ENCODE results near the gene MRGPRF.

GRCh38 chr11:68704814-68705501 is 20.6 kb downstream of the GAL start:
- PRO-cap = no peak

DNA sequence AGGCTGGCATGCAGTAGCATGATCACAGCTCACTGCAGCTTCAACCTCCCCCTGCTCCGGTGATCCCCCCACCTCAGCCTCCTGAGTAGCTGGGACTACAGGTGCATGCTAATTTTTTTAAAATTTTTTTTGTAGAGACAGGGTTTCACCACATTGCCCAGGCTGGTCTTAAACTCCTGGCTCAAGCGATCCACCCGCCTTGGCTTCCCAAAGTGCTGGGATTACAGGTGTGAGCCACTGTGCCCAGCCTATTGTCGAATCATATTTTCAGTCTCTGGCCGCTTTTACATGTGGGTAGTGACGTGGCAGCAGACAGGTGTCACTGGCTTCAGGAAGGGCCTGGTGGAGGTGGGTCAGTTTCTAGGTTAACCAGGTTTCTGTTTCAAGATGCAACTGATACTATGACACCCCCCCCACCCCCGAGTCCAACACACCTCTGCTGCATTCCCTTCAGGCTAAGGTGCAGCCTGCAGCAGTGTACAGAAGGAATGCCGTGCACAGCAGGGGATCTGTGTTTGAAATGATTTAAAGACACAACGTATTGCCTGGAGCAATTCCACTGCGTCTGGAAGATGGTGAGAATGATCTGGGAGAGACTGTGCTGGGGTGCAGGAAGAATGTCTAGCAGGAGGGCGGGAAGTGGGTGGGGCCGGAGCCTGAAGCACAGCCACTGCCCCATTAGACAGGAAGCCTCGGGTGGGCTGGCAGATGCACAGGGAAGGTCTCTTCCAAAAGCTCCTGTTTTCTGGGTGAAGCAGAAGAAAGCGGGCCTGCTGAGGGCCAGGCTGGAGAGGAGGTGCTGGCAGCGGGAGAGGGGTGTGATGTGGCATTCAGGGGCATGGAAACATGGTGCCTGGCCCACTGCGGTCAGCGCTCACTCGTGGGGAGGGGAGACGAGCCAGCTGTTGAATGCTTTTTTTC is 11.8 kb upstream of the TESMIN start:
- PRO-cap = no peak

DNA sequence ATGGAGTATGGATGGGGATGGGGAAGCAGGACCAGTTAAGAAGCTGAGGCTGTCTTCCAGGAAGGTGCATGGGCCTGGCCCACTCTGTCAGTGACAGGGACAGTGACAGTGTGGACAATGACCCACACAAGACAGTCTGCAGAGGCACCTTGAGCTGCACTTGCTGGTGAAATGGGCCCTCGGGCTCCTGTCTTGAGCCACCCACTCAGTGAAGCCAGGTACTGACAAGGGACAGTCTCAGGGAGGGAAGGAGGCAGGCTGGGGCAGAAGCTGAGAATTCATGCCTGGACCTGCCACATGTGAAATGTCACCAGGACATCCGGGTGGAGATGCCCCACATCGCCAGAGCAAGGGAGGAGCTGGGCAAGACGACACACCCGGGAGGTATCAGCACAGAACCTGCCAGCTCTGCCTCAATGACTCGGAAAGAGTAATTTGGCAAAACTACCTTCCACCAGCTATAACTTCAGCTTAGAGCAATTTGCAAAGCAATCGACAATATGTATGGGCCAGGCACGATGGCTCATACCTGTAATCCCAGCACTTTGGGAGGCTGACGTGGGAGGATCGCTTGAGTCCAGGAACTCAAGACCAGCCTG is 23.5 kb downstream of the CPT1A start:
- PRO-cap = no peak

- PRO-cap = unidirectional peak, plus-strand start at chr11:68843179
Observed at GRCh38 chr11:68842844-68843636, 1.3 kb upstream of the CPT1A start.

DNA sequence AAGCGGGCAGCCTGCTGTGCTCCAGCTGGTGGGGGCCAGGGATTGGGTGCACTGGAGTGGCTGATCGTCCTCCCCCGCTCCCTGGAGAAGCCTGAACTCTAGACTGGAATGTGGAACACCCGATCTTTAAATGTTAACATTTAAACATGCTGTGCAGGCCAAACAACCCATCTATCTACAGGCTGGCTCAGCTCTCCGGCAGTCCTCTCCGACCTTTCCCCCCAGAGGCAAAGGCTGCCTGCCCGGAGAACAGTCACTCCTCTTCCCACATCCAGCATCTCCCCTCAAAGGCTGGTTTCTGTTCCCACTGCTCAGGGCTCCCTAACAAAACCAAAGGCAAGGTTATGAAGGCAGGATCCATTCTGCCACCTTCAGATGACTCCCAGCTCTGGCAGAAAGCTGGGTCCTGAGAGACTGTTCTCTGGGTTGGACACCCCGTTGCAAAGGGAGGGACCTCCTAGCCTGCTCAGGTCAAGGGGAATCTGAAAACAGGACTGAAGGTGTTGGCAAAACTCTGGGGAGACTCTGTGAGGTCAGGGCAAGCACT is 4.9 kb downstream of the MRGPRF start:
- PRO-cap = bidirectional peak, plus-strand start at position 374 of the sequence, minus-strand start at position 128 of the sequence

DNA sequence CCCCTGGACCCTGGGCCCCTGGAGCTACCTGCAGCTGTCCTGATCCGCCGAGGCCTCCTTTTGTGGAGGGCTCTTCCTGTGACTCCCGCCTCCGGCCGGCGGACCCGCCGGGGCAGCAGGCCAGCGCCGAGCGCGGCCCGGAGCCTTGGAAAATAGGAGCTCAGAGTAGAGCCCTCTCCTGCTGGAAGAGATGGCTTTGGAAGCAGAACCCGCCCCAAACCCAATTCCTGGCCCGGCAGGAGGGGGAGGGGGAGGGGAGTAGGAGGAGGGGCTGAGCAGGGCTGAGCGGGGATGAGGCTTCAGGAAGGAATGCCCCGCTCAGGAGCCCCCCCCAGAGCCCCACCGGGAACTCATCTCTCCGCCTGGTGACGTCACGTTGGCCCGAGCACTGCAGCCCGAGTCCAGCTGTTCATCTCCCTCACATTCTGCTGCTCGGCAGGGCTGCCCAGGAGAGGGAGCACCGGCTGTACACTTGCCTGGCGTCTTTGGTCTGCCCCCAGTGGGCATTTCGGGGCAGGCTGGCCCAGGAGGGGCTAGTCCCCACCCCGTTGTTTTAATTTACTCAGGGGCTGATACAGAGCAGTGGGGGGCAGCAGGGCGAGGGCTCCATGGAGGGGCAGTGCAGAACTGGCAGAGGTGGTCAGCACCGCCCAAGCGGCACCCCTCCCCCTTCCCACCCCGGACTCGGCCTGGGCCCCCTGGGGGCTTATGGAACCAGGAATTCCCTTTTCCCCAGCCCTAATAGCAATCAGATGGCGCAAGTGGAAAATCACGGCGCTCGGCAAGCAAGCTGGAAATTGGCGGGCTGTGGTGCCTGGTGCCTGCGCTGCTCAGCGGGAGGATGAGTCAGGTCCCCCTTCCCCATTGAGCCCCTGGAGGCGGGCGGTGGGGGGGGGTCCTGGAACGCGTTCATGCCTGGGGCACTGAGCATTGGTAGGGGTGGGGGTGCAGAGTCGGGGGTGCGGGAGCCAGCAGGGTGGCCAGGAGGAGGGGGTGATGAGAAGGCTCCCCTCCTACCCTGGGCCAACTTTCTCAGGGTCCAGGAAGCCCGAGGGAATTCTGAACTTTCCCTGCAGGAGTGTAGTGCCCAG is at the start of gene MRGPRF:
TSS of gene MRGPRF (minus strand) at position 192 of the 1,091 bp plus-strand sequence.
- PRO-cap = unidirectional peak, minus-strand start at position 62 of the sequence; bidirectional peak, plus-strand start at position 412 of the sequence, minus-strand start at position 153 of the sequence; bidirectional peak, plus-strand start at position 788 of the sequence, minus-strand start at position 629 of the sequence

- PRO-cap = no peak
Observed at GRCh38 chr11:69153889-69154215, 1.9 kb upstream of the SMIM38 start.

DNA sequence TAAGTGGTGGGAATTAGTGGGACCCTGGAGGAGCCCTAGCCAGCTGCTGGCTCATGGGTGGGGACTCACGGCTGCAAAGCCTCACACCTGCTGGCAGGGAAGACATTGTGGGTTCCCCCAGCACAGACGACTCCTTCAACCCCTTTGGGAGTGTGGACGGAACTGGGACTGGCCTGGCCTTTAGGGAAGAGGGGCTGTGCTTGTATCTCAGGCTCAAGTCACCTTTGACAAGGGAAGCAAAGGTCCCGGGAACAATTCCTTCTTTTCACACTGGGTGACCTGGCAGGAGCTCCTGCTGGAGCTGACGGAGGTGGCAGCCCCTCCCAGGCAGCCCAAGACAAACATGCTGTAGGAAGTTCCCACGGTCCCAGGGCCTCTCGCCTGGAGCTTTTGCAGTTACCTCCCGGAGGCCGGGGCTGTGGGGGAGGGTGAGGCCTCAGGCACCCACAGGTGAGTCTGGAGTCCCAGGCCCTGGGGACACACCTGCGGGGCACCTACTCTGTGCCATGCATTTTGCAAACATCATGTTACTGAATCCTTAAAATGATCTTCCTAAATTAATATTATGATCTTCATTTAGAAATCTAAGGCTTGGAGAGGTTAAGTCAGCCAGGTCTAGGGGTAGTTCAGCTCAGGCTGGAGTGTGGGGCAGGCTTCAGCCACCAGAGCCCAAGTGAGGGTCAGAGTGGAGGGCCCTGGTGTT is 15.9 kb upstream of the MYEOV start:
- PRO-cap = no peak

DNA sequence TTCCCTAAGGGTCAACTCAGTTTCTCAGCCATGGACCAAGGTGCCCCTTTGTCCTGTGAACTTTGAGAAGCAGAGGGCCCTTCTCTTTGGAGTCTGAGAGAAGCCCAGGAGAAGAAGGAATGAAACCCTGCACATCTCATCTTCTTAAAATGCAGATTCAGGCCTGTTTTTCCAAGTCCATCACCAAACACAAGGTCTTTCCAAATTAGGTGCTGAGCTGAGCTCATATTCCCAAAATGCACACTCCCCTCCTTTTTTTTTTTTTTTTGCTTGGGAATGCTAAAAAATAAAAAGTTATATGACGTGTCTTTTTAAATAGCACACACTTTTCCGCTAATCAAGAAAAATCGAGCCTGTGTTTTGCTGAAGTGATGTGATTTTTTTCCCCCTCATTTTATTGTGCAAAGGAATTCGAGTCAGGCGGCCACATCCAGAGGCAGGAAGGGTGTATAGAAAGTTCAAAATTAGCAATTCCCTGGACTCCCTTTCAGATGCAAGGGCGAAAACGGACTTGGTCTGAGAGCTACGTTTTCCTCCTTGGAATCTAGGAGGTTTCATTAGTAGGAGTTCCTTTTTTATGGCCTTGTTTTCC is 122.7 kb downstream of the MYEOV start:
- PRO-cap = no peak

DNA sequence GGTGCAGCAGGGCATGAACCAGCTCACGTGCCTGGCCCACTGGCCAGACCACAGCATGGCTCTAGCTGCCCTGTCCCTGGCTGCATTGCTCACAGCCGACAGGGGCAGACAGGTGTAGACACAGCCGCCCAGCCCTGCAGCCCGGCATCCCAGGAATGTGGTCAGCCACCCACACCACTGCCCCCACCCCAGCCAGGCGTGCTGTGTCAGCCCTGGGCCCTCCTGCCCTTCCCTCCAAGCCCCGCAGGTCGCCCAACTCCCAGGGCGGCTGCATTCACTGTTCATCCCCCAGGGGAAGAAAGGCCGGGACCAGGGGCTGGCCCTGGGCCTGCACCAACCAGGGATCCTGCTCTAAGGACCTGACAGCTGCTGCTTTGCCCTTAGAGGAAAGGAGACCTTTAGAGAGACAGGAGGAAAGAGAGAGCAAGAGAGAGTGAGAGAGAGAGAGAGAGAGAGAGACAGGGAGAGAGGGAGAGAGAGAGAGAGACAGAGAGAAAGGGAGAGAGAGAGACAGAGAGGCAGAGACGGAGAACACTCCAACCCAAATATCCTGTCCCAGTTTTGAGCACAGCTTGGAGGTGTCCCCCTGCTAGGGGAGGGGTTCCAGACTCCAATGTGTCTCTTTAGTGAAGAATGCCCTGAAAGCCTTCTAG is 143.3 kb downstream of the MYEOV start:
- PRO-cap = no peak

DNA sequence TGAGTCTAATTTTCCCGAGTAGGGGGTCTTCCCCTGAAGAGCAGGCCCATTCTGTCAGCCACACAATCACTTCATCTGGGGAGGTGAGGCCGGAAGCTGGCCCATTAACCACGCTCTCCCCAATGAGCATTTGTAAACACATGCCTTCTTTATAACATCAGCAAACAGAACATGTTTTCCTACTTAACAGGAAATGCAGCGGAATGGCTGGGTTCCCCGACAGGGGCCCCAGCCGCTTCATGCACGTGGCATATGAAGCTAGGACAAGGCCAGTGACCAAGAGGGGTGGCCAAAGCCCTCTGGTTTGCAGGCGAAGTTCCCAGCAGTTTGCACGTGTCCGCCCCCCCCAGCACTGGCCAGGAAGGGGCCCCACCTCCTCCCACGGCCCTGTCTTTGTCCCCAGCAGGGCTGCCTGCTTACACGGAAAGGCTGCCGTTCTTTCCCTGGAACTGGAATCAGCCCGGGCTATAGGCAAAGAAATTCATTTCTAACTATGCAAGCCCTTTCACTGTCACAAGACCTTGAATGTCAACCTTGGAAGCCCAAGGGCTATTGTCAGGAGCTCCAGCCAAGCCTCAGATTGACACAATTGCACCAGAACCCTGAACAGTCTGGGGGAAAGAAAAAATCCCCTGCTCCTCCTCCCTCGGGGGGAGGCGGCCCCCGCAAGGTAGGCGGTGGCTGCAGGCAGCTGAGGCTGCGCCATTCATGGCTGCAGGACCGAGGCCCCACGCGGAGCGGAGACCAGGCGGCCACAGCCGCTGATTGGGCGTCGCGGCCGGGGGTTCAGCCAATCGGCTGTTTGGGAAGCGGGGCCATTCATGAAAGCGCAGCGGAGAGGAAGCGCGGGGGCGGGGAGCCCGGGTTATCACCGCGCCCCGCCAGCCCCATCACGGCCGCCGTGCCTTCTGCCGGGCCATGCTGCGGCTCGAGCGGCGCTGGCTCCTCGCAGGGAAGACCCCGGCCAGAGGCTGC is 149.1 kb downstream of the MYEOV start:
- PRO-cap = bidirectional peak, plus-strand start at position 893 of the sequence, minus-strand start at position 613 of the sequence

- PRO-cap = no peak
Observed at GRCh38 chr11:69465313-69466153, 171.6 kb downstream of the MYEOV start.

DNA sequence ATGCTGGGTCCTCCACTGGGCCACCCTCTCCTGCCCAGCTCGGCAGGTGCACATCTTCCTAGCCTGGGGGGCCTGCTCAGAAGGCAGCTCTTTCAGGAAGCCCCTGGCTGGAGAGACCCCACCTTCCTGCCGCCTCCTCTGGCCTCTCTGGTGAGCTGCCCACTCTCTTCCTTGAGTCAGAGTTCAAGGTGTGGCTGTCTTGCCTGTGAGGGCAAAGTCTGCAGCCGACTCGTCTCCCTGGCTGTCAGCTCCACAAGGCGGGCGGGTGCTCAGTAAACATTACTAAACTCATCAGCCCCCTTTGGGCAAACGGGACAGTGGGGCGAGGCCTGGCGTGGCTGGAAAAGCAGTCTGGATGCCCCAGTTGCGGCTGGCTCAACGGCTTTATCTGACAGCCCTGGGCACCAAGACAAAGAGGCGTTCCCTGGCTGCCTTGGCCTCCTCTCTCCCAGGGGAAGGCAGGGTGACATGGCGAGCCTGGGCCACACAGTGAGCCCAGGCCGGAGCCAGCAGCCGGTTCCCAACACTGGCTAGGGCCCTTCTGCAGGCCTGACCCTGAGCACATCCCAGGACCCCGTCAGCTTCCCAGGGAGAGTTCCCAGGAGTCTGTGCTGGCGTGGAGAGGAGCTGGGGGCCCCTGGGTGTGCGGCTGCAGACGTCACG is 161.1 kb upstream of the CCND1 start:
- PRO-cap = no peak

DNA sequence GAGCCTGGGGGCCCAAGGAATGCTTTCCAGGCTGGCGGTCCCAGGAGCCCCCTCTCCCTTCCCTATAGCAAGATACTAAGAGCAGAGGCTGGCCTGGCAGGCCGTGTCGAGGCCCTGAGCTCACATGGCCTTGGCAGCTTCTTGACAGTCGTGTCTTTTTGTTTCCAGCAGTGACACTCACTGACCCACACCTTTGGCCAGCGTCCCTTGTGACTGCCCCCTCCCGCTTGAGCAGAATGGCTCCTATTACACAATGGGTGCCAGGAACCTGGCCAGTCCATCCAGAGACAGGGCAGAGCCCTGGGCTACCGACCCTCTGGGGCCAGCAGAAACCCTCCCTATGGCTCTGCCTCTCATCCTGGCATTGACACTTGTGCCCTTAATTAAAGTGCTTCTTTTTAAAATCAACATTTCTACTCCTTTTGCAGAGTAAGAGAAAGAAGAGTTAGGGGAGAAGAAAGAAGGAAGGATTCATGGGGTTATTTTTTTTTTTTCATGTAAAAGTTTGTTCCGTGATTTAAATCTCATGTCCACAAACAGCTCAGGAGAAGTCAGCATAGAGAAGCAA is 6.3 kb upstream of the CCND1 start:
- PRO-cap = no peak

GRCh38 chr11:69642426-69643121 is 1.6 kb downstream of the CCND1 start:
- PRO-cap = bidirectional peak, plus-strand start at chr11:69642857, minus-strand start at chr11:69642810

- PRO-cap = no peak
Observed at GRCh38 chr11:69699360-69699863, 4.4 kb downstream of the FGF19 start.

DNA sequence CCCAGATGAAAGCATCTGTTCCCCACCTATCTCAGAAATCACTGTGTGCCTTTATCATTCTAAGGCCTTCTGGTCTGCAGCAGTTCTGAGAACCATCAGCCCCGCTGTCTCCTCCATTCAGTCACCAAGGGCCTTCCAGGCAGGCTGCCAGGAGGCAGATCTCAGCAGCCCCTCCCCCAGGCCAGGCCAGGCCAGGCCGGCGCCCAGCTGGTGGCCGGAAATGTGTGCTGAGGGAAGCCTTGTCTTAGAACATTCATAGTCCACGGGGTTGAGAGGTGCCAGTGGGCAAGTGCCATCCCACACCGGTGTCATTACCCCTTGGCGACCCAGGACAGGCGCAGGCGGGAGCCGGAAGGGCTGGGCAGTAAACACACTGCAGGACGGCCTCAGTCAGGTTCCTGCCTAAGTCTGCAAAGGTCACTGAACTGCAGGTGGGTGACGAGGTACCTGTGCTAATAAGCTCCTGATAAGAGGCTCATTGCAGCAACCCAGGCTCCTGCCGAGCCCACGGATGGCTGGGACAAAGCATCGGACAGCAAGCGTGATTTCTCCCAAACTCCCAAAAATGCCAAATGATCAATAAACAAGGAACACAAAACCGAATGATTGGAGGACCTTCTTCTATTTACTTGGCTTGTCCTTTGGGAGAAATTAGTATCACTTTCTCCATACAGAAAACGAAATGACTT is 3.1 kb downstream of the FGF19 start:
- PRO-cap = no peak

GRCh38 chr11:69774217-69774849 is 808 bp downstream of the FGF4 start:
- PRO-cap = no peak

GRCh38 chr11:70021605-70022269 is 56.4 kb upstream of the ANO1 start:
- PRO-cap = no peak

GRCh38 chr11:70106069-70106881 is 28.2 kb downstream of the ANO1 start:
- PRO-cap = no peak

Data from penis (tissue), 1 donor.